Tibial nerve (tissue), 3 donors: ENCODE data around the genes CLASP2 and STAC.

DNA sequence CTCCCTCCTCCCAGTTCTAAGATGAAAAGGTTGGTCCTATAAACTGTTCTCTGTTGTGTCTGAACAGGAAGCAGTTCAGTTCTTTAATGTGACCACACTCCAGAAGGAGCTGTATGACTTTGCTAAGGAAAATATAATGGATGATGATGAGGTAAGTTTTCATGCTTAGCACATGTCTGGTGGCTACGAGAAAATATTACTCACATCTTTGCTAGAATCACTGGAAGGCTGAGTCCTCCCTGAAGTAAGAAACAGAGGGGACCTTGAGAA is 20.2 kb downstream of the CRTAP start:
- PRO-cap, result no peak
- RAMPAGE, long total RNA, 3 experiments, result start-site peak on the plus strand in 1 of 3 experiments, centred at position 148 of the sequence, 16 reads per replicate

GRCh38 chr3:33428605-33429099 is 11.6 kb downstream of the UBP1 start:
- PRO-cap, result no peak
- RAMPAGE, long total RNA, 3 experiments, result no peak in any of the 3 experiments

- PRO-cap, result no peak
- RAMPAGE, long total RNA, 3 experiments, result no peak in any of the 3 experiments
Observed at GRCh38 chr3:33436968-33437932, 3.0 kb downstream of the UBP1 start.

DNA sequence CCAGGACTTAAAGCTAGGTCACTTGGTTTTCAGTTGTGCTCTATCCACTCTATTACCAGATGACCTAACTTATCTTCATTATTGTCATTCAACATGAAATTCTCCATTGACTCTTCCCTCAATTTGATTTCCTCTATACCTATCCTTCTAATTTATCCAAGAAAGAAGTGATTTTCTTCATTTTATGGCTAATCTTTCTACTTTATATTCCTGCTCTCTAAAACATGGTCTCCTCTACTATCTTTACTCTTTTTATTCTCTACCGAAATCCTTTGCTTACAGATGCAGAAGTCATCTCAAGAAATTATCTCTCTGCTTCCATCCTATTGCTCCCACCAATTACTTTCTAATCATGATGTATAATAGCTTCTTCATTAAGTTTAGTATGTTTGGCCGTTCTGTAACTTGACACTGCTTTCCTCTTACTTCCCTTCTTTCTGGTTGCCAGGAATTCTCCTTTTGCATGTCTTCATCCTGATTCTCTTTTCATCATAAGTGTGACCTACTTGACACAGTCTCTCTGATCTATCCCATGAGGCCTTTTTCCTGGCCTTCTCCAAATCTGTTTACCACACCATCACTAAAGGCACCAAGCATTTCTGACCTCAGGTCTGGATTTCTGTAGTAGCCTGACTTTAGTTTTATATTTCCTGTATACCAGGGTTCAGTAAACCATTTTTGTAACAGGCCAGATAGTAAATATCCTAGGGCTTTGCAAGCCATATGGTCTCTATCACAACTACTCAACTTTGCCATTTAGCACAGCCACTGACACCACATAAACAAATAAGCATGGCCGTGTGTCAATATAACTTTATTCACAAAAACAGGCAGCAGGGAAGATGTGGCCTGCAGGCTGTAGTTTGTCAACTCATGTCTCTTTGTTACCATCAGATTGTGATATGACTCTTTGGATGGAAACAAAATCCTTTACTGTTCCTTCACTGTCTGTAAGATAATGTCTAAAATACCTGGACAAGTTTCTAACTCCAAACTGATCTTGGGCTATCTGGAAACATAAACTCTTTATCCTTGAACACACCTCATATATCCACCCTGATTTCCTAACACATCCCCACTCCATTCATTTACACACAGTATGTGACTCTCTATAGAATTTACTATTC is 123.0 kb upstream of the UBP1 start:
- PRO-cap, result no peak
- RAMPAGE, long total RNA, 3 experiments, result no peak in any of the 3 experiments

- PRO-cap, result no peak
- RAMPAGE, long total RNA, 3 experiments, result no peak in any of the 3 experiments
Observed at GRCh38 chr3:33594714-33595429, 123.2 kb downstream of the CLASP2 start.

DNA sequence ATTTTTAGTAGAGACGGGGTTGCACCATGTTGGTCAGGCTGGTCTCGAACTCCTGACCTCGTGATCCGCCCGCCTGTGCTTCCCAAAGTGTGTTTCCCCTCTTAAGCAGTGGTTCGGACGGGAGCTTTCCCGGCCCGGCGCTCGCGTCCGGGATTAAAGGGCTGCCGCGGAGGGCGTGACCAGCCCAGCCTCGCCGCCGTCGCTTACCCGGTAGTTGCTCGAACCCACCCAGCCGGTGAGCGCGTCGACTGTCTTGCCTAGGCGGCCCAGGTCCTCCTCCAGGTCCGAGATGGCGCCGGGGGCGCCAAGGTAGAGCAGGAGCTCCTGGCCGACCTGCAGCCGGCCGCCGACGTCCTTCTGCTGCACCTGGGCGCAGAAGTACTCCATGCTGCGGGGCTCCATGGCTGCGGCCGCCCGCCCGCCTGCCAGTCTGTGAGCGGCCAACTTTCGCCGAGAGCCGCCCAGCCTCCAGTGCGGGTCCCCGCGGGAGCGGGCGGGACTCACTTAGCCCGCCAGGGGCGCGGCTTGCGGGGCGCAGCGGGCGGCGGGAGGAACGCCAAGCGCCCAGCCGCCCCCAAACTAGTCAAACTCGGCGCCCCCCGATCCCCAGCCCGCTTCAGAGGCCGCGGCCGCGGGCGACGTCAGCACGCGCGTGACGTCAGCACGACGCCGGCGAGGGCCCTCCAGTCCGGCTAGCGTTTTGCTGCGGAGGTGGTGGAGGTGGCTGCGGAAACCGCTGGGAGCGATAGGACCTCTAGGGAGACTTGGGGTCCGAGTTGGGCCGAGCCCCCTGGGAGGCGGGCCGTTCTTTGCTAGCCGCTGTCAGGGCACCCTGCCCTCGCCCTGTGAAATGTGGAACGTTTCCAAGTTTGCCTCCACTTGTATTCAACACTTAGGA is at the start of gene CLASP2:
CLASP2 (minus strand) TSS at position 654 of the 898 bp plus-strand sequence.
- PRO-cap, result unidirectional peak, plus-strand start at position 213 of the sequence; bidirectional peak, plus-strand start at position 703 of the sequence, minus-strand start at position 591 of the sequence; unidirectional peak, minus-strand start at position 840 of the sequence
- RAMPAGE, long total RNA, 3 experiments, result no peak in any of the 3 experiments

DNA sequence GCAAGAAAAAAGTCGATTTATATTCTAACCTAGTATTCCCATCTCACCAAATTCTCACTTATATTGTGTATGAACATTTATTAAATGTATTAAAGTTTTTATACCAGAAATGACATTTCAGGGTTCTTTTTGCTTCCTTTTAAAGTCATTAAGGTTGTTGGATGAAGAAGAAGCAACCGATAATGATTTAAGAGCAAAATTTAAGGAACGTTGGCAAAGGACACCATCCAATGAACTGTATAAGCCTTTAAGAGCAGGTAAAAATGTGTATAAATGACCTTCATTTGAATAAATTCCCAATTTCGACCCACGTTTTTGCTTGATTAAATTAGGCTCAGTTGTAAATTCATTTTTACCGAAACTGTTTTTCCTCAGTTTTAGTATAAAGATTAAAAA is 45.5 kb downstream of the PDCD6IP start:
- PRO-cap, result no peak
- RAMPAGE, long total RNA, 3 experiments, result start-site peak on the plus strand in 2 of 3 experiments, centred at positions 199 to 204 of the sequence, 20 to 28 reads per replicate

- PRO-cap, result no peak
- RAMPAGE, long total RNA, 3 experiments, result no peak in any of the 3 experiments
Observed at GRCh38 chr3:36379852-36380797, at the start of gene STAC. STAC (plus strand) TSS chr3:36380504.

- PRO-cap, result no peak
- RAMPAGE, long total RNA, 3 experiments, result no peak in any of the 3 experiments
Observed at GRCh38 chr3:36453010-36453615, 72.8 kb downstream of the STAC start.

DNA sequence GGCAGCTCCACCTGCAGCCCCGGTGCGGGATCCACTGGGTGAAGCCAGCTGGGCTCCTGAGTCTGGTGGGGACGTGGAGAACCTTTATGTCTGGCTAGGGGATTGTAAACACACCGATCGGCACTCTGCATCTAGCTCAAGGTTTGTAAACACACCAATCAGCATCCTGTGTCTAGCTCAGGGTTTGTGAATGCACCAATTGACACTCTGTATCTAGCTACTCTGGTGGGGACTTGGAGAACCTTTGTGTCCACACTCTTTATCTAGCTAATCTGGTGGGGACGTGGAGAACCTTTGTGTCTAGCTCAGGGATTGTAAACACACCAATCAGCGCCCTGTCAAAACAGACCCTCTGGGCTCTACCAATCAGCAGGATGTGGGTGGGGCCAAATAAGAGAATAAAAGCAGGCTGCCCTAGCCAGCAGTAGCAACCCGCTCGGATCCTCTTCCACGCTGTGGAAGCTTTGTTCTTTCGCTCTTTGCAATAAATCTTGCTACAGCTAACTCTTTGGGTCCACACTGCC is 73.5 kb downstream of the STAC start:
- PRO-cap, result no peak
- RAMPAGE, long total RNA, 3 experiments, result no peak in any of the 3 experiments

- PRO-cap, result no peak
- RAMPAGE, long total RNA, 3 experiments, result no peak in any of the 3 experiments
Observed at GRCh38 chr3:36876301-36877171, 68.3 kb downstream of the TRANK1 start.

DNA sequence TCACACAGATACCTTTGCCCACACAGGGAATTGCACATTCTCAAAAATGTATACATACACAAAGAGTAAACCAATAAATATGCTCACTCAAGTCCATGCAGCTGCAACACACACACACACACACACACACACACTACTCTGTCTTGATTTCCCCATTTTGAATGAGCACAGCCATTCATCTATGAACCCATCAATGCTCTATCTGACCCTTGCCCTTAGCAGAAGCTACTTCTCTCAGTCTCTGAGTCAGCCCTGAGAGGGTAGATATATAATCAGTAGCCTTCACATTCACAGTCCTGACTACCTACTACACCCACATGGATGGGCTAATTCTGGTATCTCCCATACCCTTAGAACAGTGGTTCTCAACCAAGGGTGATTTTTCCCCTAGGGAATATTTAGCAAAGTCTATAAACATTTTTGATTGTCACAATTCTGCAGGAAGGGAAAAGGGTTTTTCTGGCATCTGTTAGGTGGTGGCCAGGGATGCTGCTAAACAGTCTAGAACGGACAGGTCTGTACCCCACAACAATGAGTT is 9.9 kb upstream of the TRANK1 start:
- PRO-cap, result no peak
- RAMPAGE, long total RNA, 3 experiments, result no peak in any of the 3 experiments

GRCh38 chr3:36982401-36983467 is 10.2 kb downstream of the EPM2AIP1 start:
- PRO-cap, result no peak
- RAMPAGE, long total RNA, 3 experiments, result no peak in any of the 3 experiments

DNA sequence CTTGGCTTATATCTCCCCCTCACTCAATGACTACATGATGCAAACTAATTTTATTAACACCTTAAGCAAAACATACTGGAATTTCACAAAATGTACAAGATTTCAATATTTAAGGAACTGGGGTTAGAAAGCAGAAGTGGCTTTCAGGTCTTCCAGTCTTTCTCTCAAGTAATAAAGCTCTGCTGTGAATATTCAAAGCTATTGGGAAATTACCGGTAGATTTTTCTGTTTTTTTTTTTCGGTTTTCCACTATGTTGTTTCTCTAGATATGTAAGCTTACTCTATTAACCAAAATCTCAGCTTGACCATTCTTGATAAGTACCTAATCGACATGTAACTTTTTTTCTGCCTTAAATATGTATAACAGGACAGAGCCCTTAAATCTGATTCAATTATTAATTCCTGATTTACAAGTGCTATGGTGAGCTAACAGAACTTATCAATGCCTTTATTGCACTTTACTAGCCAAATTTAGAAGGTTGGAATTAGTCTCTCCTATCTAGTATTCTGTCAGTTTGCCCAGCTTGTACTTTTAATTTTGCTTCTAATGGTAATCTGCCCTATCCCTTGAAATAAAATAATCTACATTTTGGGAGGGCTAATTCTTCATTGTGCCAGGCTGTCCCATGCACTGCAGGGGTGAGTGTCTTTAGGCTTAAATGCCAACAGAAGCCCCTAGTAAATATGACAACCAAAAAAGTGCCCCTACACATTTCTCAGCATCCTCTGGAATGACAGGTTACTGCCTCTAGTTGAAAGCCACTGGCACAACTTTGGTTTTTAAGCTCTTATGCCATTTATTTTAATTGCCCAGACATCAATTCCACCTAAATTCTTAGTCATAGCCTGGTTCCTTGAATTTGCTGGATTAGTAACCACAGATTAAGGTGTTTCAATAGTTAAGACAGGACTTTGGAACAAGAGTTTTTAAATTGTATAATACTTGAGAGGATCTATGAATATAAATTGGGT is 3.6 kb downstream of the EPM2AIP1 start:
- PRO-cap, result no peak
- RAMPAGE, long total RNA, 3 experiments, result no peak in any of the 3 experiments

DNA sequence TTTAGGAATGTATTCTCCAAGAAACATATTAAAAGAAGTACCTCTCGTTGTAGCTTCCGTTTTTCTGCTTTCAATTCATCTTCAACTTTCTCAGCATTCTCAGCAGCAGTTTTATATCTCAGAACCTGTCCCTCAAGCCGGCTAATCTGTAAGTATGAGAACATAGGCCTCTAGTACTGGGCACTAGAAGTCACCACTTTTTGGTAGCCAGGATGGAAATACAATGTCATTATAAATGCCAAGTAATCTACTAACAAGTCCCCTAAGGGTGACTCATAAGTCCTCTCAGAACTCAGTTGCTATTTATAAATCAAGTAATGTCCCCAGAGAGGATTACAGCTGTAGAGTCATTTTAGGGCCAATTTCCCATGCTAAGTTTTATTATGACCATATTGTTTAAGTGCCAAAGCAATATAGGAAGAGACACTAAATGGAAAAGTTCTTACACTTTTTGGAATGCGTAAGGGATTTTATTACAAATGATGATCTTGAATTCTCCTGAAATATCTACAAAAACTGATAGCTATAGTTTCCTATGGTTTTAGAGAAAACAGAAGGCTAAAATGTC is 61.1 kb downstream of the MLH1 start:
- PRO-cap, result no peak
- RAMPAGE, long total RNA, 3 experiments, result no peak in any of the 3 experiments

DNA sequence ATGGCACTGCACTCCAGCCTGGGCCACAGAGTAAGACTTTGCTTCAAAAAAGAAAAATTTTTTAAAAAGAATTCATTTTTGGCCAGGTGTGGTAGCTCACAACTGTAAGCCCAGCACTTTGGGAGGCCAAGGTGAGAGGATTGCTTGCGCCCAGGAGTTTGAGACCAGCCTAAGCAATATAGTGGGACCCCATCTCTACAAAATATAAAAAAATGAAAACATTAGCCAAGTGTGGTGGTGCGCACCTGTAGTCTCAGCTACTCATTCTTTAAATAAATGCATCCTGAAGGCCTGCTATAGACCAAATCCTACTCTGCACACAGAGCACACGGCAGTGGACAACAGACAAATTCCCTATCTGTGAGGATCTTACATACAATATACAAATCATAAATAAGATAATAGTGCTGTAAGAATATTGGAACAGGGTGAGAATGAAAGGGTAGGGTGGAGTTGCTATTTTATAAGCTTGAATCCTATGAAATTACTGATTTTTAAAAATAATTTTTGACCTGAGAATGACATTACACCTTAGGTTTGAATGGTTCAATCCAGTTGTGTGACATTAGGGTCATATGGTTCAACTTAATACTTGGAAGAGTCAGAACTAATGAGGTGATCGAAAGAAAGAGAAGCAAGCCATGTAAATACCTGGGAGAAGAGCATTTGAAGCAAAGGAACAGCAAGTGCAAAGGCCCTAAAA is 6.7 kb upstream of the LRRFIP2 start:
- PRO-cap, result no peak
- RAMPAGE, long total RNA, 3 experiments, result start-site peak on the plus strand in 1 of 3 experiments, centred at position 498 of the sequence, 5 reads per replicate

DNA sequence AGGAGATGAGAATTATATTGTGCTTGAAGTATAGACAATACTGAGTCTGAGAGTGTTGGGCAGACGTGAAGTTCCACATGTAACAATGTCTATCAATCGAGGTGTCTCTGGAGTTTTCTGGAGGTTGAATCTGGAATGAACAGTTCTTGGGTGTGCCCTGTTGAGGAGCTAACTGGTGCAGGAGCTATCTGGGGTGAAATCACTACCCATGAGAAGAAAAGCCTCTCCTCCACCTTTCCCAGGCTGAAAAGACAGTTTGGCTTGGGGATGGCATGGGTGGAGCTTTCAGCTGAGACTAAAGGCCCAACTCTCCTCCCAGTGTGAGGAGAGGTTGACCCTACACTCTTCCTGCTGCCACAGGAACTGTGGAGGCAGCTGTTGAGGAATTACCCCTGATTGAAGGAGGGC is 14.4 kb upstream of the GOLGA4 start:
- PRO-cap, result no peak
- RAMPAGE, long total RNA, 3 experiments, result no peak in any of the 3 experiments

- PRO-cap, result no peak
- RAMPAGE, long total RNA, 3 experiments, result no peak in any of the 3 experiments
Observed at GRCh38 chr3:37229513-37230188, 13.4 kb upstream of the GOLGA4 start.

DNA sequence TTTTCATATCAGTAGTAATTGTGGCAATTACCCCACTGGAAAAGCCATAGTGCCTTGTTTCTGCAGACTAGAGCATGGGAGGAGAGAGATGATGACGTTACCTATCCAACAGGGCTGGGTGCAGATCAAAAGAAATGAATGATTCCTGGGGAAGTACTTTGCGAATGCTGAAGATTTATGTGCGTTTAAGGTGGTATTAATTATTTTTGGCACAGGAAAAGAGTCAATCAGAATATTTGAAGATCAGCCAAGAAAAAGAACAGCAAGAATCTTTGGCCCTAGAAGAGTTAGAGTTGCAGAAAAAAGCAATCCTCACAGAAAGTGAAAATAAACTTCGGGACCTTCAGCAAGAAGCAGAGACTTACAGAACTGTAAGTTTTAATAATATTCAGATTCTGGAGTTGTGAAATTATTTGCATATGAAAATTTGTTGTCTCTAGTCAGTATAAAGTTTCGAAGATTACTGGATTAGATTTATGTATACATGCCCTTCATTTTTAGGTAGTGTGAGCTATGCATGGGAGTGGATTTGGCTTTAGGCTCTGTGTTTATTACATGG is 78.5 kb downstream of the GOLGA4 start:
- PRO-cap, result no peak
- RAMPAGE, long total RNA, 3 experiments, result no peak in any of the 3 experiments

DNA sequence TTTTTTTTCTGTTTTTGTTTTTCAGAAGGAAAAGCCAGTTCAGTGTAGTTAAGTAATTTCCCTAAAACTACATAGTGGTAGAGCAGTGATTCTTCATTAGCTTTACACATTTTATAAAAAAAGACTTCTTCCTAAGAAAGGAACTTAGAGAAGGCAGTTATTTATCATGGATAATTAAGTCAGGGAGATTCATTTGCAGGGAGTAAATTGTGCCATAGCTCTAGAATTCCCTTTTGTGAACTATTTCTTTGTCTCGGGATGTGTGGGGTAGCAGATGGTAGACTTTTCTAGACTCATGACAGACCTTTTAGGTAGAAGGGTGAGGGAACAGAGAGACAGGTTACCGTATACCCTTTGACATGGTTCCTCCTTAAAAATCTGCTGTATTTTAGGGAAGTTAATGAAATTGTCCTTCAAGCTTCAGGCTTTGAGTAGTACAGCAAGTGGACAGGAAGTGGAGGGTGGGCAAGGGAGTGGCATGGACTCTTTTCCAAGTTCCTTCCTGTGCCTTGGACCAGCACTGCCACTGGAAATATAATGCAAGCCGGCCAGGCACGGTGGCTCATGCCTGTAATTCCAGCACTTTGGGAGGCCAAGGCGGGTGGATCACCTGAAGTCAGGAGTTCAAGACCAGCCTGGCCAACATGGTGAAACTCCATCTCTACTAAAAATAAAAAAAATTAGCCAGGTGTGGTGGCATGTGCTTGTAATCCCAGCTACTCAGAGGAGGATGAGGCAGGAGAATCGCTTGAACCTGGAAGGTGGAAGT is 87.3 kb downstream of the GOLGA4 start:
- PRO-cap, result no peak
- RAMPAGE, long total RNA, 3 experiments, result no peak in any of the 3 experiments